K562 (cell line): Measurements from ENCODE around the gene EPOP.

GRCh38 chr17:38428763-38429529, 682 bp downstream of the ARHGAP23 start:
- RAMPAGE, long total RNA, result no peak
- RRBS, result no CpG with 5 or more reads among the region's 46 CpGs
PRO-cap:
- standard, result no peak
- CoPRO, capped RNA only, 2 experiments, result no peak in any of the 2 experiments
- CoPRO, capped and uncapped RNA, 2 experiments, result no peak in any of the 2 experiments
- CoPRO, uncapped RNA only, 2 experiments, result no peak in any of the 2 experiments
CAGE:
- cytosol, long polyA plus RNA, result no peak
- long polyA plus RNA, result no peak
- nucleolus, long total RNA, result no peak
- nucleus, long polyA plus RNA, result no peak

- RAMPAGE, long total RNA, result no peak
- RRBS, result no CpG with 5 or more reads among the region's 3 CpGs
PRO-cap:
- standard, result no peak
- CoPRO, capped RNA only, 2 experiments, result no peak in any of the 2 experiments
- CoPRO, capped and uncapped RNA, 2 experiments, result no peak in any of the 2 experiments
- CoPRO, uncapped RNA only, 2 experiments, result no peak in any of the 2 experiments
CAGE:
- cytosol, long polyA plus RNA, result no peak
- long polyA plus RNA, result no peak
- nucleolus, long total RNA, result no peak
- nucleus, long polyA plus RNA, result no peak
Observed at GRCh38 chr17:38429530-38429788, 1.2 kb downstream of the ARHGAP23 start.

GRCh38 chr17:38451586-38452648, 23.7 kb downstream of the ARHGAP23 start:
- RAMPAGE, long total RNA, result no peak
- RRBS, result no CpG with 5 or more reads among the region's 23 CpGs
PRO-cap:
- standard, result no peak
- CoPRO, capped RNA only, 2 experiments, result no peak in any of the 2 experiments
- CoPRO, capped and uncapped RNA, 2 experiments, result no peak in any of the 2 experiments
- CoPRO, uncapped RNA only, 2 experiments, result no peak in any of the 2 experiments
CAGE:
- cytosol, long polyA plus RNA, result no peak
- long polyA plus RNA, result no peak
- nucleolus, long total RNA, result no peak
- nucleus, long polyA plus RNA, result no peak

DNA sequence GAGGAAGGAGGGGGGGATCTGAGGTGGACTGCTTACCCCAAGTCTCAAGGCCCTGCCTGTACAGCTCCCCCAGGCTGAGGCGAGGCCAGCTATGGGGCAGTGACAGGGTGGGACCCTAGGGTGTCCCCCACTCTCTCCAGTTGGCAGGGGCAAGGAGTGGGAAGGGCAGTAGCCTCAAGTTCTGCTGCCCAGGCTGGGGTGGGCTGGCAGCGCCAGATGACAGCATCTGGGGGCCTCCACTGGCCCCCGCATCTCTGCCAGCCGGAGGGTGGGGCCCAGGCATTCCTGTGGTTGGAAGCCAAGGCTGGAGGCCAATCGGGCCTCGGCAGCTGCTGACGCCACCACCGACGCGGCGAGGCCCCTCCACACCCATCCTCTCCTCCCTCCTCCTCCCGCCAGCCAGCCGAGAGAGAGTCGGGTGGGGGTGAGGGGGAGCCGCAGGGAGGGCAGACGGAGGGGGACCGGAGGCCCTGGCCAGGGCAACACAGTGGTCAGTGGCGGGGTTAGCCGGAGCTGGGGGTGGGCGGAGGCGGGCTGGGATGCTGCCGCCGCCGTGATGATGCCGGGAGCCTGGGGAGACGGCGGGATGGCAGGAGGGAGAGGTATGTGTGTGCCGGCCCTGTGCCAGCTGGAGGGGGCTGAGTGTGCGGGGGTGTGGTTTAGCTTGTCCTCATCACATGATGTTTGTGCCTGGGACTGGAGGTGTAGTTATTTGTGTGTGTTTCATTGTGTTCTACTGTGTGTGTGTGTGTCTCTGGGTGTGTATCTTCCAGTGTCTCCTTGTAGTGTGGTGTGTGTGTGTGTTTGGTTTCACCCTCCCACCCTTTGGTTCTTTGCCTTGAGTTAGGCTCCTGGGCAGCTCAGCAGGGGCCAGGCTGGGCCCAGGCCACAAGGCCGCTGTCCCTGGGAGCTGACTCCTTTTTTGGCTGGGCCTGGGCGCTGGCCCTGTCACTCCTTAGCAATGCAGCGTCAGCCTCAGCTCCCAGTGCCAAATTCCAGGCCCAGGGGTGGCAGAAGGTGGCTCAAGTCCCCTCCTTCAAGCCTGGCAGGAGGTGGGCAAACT, 36.6 kb downstream of the ARHGAP23 start:
- RAMPAGE, long total RNA, result no peak
- RRBS, result no CpG with 5 or more reads among the region's 32 CpGs
PRO-cap:
- standard, result no peak
- CoPRO, capped RNA only, 2 experiments, result no peak in any of the 2 experiments
- CoPRO, capped and uncapped RNA, 2 experiments, result no peak in any of the 2 experiments
- CoPRO, uncapped RNA only, 2 experiments, result no peak in any of the 2 experiments
CAGE:
- cytosol, long polyA plus RNA, result no peak
- long polyA plus RNA, result no peak
- nucleolus, long total RNA, result no peak
- nucleus, long polyA plus RNA, result no peak

DNA sequence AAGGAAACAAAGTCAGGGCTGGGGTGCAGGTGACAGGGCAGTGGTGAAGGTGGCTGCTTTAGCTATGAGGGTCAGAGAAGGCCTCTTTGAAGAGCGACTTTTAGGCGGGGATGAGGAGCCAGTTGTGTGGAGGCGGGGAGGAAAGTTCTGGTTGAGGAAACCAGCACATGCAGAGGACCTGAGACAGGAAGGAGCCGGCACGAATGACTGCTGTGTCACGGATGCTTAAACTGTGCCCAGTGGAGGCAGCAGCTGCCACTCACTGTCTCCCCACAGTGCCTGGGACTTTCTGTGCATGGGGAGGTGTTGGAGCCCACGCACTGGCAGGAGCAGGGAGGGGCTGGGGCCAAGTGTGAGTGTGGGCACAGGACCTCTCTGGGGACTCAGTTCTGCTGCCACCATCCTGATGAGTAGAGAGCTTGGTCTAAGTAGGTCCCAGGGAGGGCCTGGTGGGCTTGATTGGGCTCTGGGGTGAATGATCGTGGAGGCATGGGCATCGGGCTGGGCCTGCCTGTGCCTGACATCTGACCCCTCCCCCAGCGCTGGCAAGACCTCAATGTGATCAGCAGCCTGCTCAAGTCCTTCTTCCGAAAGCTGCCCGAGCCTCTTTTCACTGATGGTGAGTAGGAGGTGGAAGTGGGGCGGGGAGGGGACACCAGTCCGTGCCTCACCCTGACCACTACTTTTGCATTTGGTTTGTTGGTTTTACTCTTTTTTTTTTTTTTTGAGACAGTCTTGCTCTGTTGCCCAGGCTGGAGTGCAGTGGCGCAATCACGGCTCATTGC, 57.5 kb downstream of the ARHGAP23 start:
- RAMPAGE, long total RNA, result no peak
- RRBS, result no CpG with 5 or more reads among the region's 16 CpGs
PRO-cap:
- standard, result unidirectional peak, minus-strand start at position 560 of the sequence
- CoPRO, capped RNA only, 2 experiments, result peak in 2 of 2 experiments; most common minus-strand start position 560 of the sequence (in 2)
- CoPRO, capped and uncapped RNA, 2 experiments, result peak in 1 of 2 experiments; most common minus-strand start position 563 of the sequence (in 1)
- CoPRO, uncapped RNA only, 2 experiments, result no peak in any of the 2 experiments
CAGE:
- cytosol, long polyA plus RNA, result no peak
- long polyA plus RNA, result no peak
- nucleolus, long total RNA, result no peak
- nucleus, long polyA plus RNA, result no peak

GRCh38 chr17:38510012-38511163, 82.1 kb downstream of the ARHGAP23 start:
- RAMPAGE, long total RNA, result no peak
- RRBS, result no CpG with 5 or more reads among the region's 145 CpGs
PRO-cap:
- standard, result unidirectional peak, minus-strand start at chr17:38510439
- CoPRO, capped RNA only, 2 experiments, result no peak in any of the 2 experiments
- CoPRO, capped and uncapped RNA, 2 experiments, result no peak in any of the 2 experiments
- CoPRO, uncapped RNA only, 2 experiments, result no peak in any of the 2 experiments
CAGE:
- cytosol, long polyA plus RNA, result no peak
- long polyA plus RNA, result no peak
- nucleolus, long total RNA, result no peak
- nucleus, long polyA plus RNA, result no peak

DNA sequence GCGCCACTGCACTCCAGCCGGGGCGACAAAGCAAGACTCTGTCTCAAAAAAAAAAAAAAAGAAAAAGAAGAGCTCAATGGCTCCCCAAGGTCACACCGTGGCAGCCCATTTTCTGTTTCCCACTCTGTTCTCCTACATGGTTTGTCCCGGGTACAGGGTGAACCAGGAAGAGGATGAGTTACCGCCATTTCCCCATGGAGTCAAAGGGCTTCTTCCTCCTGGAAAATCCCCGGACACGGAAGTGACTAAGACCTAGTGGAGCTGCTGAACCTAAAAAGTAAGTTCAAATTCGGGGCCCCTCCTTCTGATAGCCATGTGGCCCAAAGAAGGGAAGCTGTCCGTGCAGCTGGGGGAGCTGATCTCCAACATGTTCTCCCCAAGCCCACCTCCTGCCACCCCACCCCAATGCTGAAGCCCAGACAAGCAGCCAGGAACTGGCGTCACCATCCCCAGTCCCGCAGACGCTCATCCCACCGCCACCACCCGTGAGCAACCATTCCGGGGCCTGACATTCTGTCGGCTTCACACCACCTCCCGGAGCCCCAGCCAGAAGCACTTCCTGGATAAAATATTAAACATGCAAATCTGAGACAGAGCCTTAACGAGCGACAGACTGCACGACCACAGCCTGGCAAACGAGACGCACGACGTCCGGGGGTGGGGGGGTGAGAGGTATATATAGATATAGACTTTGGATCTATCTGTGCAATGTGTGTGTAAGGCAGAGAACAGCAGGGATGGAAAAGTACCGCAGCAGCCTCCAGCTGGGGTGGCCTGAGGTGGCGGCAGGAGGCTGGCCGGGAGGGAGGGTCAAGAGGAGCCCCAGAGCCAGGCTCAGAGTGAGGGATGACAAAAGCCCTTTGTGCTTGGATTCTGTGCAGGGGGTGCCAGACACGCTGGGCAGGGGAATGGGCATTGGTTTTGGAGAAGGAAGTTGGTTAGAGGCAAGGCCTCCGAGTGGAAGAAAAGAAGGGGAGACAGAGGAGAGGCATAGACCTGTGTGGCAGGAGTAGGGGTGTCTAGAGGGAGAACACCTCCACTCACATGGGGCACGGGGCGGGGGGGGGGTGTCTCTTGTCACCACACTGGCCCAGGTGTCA, 17.5 kb downstream of the EPOP start:
- RAMPAGE, long total RNA, result no peak
- RRBS, result no CpG with 5 or more reads among the region's 33 CpGs
PRO-cap:
- standard, result no peak
- CoPRO, capped RNA only, 2 experiments, result no peak in any of the 2 experiments
- CoPRO, capped and uncapped RNA, 2 experiments, result no peak in any of the 2 experiments
- CoPRO, uncapped RNA only, 2 experiments, result no peak in any of the 2 experiments
CAGE:
- cytosol, long polyA plus RNA, result no peak
- long polyA plus RNA, result no peak
- nucleolus, long total RNA, result no peak
- nucleus, long polyA plus RNA, result no peak

- RAMPAGE, long total RNA, result no peak
- RRBS, result no CpG with 5 or more reads among the region's 68 CpGs
PRO-cap:
- standard, result bidirectional peak, plus-strand start at chr17:38675167, minus-strand start at chr17:38674949
- CoPRO, capped RNA only, 2 experiments, result peak in 2 of 2 experiments; most common plus-strand start chr17:38675167 (in 2); most common minus-strand start chr17:38674949 (in 2)
- CoPRO, capped and uncapped RNA, 2 experiments, result peak in 2 of 2 experiments; most common plus-strand start chr17:38675167 (in 2); most common minus-strand start chr17:38674949 (in 2)
- CoPRO, uncapped RNA only, 2 experiments, result peak in 2 of 2 experiments; most common plus-strand start chr17:38675073 (in 1); most common minus-strand start chr17:38674949 (in 2)
CAGE:
- cytosol, long polyA plus RNA, result no peak
- long polyA plus RNA, result no peak
- nucleolus, long total RNA, result no peak
- nucleus, long polyA plus RNA, result no peak
Observed at GRCh38 chr17:38674807-38675462, at the start of gene EPOP. TSS of gene EPOP (minus strand) at chr17:38674957.

DNA sequence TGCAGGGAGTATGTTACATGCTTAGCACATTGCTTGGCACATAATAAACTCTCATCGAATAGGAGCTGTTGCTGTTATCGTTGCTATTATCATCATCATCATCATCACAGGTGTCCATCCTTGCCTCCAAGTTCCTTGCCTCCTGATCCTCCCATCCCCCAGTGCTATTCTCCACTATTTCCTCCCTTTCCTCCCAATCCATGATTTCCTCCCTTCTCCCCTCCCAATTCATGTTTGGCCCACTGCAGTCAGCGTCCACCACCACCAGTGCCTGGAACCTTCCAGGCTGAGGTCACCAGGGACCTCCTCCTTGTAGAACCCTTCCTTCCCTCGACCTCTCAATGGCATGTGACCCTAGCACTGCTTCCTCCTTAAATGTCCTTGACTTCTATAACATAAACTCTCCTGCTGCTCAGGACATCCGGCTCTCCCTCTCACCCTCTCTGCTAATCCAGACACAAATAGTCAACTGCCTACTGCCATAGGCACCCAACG, 6.0 kb upstream of the MLLT6 start:
- RAMPAGE, long total RNA, result no peak
- RRBS, result no CpG with 5 or more reads among the region's 6 CpGs
PRO-cap:
- standard, result no peak
- CoPRO, capped RNA only, 2 experiments, result no peak in any of the 2 experiments
- CoPRO, capped and uncapped RNA, 2 experiments, result no peak in any of the 2 experiments
- CoPRO, uncapped RNA only, 2 experiments, result no peak in any of the 2 experiments
CAGE:
- cytosol, long polyA plus RNA, result no peak
- long polyA plus RNA, result no peak
- nucleolus, long total RNA, result no peak
- nucleus, long polyA plus RNA, result no peak

DNA sequence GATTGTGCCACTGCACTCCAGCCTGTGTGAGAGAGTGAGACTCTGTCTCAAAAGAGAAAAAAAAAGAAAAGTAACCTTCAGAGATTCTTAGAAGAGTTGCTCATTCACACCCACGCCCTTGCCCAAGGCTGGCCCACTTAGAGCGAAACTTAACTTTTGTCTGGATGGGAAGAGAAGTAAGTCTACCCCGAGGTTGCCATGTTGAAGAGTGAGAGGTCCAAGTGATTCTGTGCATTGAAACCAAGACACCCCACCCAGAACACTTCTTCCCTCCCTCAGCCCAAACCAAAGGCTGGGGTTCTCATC, 2.4 kb upstream of the CISD3 start:
- RAMPAGE, long total RNA, result no peak
- RRBS, result no CpG with 5 or more reads among the region's 3 CpGs
PRO-cap:
- standard, result no peak
- CoPRO, capped RNA only, 2 experiments, result no peak in any of the 2 experiments
- CoPRO, capped and uncapped RNA, 2 experiments, result no peak in any of the 2 experiments
- CoPRO, uncapped RNA only, 2 experiments, result no peak in any of the 2 experiments
CAGE:
- cytosol, long polyA plus RNA, result no peak
- long polyA plus RNA, result no peak
- nucleolus, long total RNA, result no peak
- nucleus, long polyA plus RNA, result no peak

DNA sequence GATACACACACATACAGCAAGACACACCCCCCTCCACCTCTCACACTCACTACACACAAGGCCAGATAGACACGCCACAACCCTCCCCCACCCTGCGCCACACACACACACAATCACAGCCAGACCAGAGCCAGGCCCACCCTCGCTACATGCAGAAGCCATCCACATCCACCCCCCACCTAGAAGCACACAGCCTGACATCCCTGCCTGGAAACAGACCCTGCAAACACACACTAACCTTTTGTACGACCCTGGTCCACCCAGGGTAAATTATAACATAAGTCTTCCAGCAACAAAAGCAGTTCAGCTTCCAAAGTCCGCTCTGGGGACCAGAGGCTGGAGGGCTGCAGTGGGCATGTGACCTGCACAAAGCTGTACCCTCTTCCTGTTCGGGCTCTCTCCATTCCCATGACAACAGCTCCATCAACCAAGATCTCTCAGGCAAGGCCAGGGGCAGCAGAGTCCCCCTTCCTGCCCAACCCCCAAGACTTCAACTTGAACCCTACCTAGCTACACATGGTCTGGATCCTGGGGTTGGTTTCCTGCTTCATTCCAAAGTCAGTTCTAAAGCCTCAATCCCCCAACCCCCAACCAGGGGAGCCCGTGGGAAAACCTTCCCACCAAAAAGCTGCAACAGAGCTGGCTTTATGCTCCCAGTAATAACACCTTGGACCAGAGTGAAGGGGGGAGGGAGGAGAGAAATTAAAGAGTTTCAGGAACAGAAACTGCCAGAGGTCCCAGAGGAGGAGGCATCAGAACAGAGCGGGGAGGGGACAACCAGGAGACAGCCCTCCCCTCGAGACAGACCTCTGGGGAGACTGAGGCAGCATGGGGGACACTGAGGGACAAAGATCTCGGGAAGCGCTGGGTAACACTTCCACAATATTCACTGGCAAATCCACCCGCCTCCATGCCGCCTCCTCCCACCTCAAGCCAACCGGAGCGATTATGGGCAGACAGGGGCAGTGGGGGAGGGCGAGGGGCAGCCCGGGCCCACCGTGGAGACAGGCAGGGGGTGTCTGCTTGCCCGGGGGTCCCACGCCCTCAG, 1.6 kb downstream of the PCGF2 start:
- RAMPAGE, long total RNA, result no peak
- RRBS, result no CpG with 5 or more reads among the region's 20 CpGs
PRO-cap:
- standard, result no peak
- CoPRO, capped RNA only, 2 experiments, result no peak in any of the 2 experiments
- CoPRO, capped and uncapped RNA, 2 experiments, result no peak in any of the 2 experiments
- CoPRO, uncapped RNA only, 2 experiments, result no peak in any of the 2 experiments
CAGE:
- cytosol, long polyA plus RNA, result no peak
- long polyA plus RNA, result no peak
- nucleolus, long total RNA, result no peak
- nucleus, long polyA plus RNA, result no peak

GRCh38 chr17:38849776-38850623, 3.5 kb downstream of the RPL23 start:
- RAMPAGE, long total RNA, result no peak
- RRBS, result no CpG with 5 or more reads among the region's 12 CpGs
PRO-cap:
- standard, result no peak
- CoPRO, capped RNA only, 2 experiments, result no peak in any of the 2 experiments
- CoPRO, capped and uncapped RNA, 2 experiments, result peak in 1 of 2 experiments; most common minus-strand start chr17:38850440 (in 1)
- CoPRO, uncapped RNA only, 2 experiments, result peak in 2 of 2 experiments; most common minus-strand start chr17:38849886 (in 1)
CAGE:
- cytosol, long polyA plus RNA, result no peak
- long polyA plus RNA, result start-site peak on the plus strand at chr17:38850362-38850445, 21 and 23 reads in 2 replicates
- nucleolus, long total RNA, result no peak
- nucleus, long polyA plus RNA, result no peak

DNA sequence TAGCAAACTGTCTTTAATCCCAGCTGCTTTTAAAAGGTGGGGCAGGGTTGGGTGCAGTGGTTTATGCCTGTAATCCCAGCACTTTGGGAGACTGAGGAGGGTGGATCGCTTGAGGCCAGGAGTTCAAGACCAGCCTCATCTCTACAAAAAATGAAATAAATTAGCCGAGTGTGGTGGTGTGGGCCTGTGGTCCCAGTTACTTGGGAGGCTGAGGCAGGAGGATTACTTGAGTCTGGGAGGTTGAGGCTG, 13.1 kb downstream of the LASP1 start:
- RAMPAGE, long total RNA, result no peak
- RRBS, result no CpG with 5 or more reads among the region's 2 CpGs
PRO-cap:
- standard, result no peak
- CoPRO, capped RNA only, 2 experiments, result no peak in any of the 2 experiments
- CoPRO, capped and uncapped RNA, 2 experiments, result no peak in any of the 2 experiments
- CoPRO, uncapped RNA only, 2 experiments, result no peak in any of the 2 experiments
CAGE:
- cytosol, long polyA plus RNA, result no peak
- long polyA plus RNA, result no peak
- nucleolus, long total RNA, result no peak
- nucleus, long polyA plus RNA, result no peak

DNA sequence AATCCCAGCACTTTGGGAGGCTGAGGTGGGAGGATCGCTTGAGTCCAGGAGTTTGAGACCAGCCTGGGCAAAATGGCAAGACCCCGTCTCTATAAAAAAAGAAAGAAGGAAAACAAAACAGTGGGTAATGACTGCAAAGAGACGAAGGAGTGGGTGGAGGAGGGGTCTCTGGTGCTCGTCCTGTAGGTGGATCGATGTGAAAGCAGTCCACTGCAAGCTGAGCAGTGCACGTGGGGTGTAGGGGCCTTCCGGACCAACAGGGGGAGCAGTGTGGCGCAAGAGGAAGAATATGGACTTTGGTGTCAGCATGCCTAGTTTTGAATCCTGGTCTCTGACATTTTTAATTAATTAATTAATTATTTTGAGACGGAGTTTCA, 43.3 kb downstream of the FBXO47 start:
- RAMPAGE, long total RNA, result no peak
- RRBS, result no CpG with 5 or more reads among the region's 9 CpGs
PRO-cap:
- standard, result no peak
- CoPRO, capped RNA only, 2 experiments, result no peak in any of the 2 experiments
- CoPRO, capped and uncapped RNA, 2 experiments, result no peak in any of the 2 experiments
- CoPRO, uncapped RNA only, 2 experiments, result no peak in any of the 2 experiments
CAGE:
- cytosol, long polyA plus RNA, result no peak
- long polyA plus RNA, result no peak
- nucleolus, long total RNA, result no peak
- nucleus, long polyA plus RNA, result no peak

DNA sequence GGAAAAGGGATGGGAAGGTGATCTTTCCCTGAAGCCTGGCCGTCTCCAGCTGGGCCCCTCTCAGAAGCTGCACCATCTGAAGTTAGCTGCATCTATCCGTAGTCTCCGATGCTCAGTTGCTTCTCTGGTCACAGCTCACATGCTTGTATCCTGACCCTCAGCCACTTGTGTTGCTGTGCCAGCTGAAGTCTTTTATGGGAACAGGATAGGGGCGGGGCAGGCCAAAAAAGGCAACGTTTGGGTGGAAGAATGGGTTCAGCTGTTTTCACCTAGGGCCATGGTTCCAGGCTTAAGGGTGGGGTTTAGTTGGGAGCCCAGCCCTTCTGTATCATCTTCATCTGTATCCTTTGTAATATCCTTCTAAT, 49.0 kb upstream of the FBXO47 start:
- RAMPAGE, long total RNA, result no peak
- RRBS, result no CpG with 5 or more reads among the region's 5 CpGs
PRO-cap:
- standard, result no peak
- CoPRO, capped RNA only, 2 experiments, result no peak in any of the 2 experiments
- CoPRO, capped and uncapped RNA, 2 experiments, result no peak in any of the 2 experiments
- CoPRO, uncapped RNA only, 2 experiments, result no peak in any of the 2 experiments
CAGE:
- cytosol, long polyA plus RNA, result no peak
- long polyA plus RNA, result no peak
- nucleolus, long total RNA, result no peak
- nucleus, long polyA plus RNA, result no peak

GRCh38 chr17:39046021-39046256, 78.7 kb upstream of the FBXO47 start:
- RAMPAGE, long total RNA, result no peak
- RRBS, result no CpG with 5 or more reads among the region's 11 CpGs
PRO-cap:
- standard, result no peak
- CoPRO, capped RNA only, 2 experiments, result no peak in any of the 2 experiments
- CoPRO, capped and uncapped RNA, 2 experiments, result no peak in any of the 2 experiments
- CoPRO, uncapped RNA only, 2 experiments, result no peak in any of the 2 experiments
CAGE:
- cytosol, long polyA plus RNA, result no peak
- long polyA plus RNA, result no peak
- nucleolus, long total RNA, result no peak
- nucleus, long polyA plus RNA, result no peak

DNA sequence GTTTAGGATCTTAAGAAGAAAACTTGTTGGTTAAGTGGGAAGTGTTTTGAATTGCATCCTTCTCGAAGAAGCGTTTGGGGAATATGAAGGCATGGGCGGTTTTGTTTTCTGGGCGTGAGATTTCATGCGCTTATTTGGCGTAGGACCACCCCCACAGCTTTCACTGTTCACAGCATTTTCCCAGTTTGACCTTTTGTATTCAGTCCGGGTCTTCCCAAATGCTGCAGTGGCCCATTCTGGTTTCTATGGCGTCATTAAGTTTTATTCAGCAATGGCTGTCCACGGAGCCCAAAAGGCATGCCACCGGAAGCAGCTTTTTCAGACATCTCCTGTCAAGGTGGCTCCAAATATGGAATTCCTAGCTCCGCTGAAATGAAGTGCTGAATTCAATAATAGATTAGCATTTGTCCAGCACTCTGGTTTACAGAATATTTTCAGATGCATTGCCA, 90.5 kb upstream of the FBXO47 start:
- RAMPAGE, long total RNA, result no peak
- RRBS, result 79% methylated on average over 2 of the region's 11 CpGs
PRO-cap:
- standard, result no peak
- CoPRO, capped RNA only, 2 experiments, result no peak in any of the 2 experiments
- CoPRO, capped and uncapped RNA, 2 experiments, result no peak in any of the 2 experiments
- CoPRO, uncapped RNA only, 2 experiments, result no peak in any of the 2 experiments
CAGE:
- cytosol, long polyA plus RNA, result no peak
- long polyA plus RNA, result no peak
- nucleolus, long total RNA, result no peak
- nucleus, long polyA plus RNA, result no peak

- RAMPAGE, long total RNA, result no peak
- RRBS, result no CpG with 5 or more reads among the region's 18 CpGs
PRO-cap:
- standard, result no peak
- CoPRO, capped RNA only, 2 experiments, result no peak in any of the 2 experiments
- CoPRO, capped and uncapped RNA, 2 experiments, result no peak in any of the 2 experiments
- CoPRO, uncapped RNA only, 2 experiments, result no peak in any of the 2 experiments
CAGE:
- cytosol, long polyA plus RNA, result no peak
- long polyA plus RNA, result no peak
- nucleolus, long total RNA, result no peak
- nucleus, long polyA plus RNA, result no peak
Observed at GRCh38 chr17:39177171-39177937, 11.4 kb upstream of the ARL5C start.